Spleen (tissue), 7 donors: ENCODE measurements around the gene AMMECR1L.

DNA sequence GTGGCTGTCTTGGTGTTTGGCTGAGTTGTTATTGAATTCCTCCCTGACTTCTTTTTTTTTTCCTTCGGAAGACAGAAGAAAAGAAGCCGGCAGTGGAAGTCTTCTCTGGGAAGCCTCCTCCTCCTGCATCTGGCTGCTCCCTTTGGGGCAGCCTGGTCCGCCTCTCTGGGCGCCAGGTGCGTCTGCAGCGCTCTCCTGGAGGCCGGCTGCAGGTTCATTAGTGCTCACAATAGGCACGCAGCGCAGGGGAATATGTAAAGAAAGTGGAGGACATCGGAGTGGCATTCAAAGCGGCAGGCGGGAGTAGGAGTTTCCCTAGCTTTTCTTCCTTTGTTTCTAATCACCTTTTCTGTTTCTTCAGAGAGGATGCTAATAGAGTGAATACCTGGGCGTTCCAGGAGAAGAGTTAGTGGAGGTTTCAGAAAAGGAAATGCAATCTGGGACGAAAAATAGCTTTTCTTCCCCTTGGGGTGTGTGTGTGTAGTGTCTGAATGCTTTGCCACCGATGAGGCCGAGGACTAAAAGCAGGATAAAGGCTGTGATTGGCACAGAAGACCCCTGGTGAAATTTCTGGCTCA is 905.9 kb downstream of the TSN start:
- PRO-cap, 4 experiments: no peak in any of the 4 experiments
- RAMPAGE, long total RNA, 4 experiments: no peak in any of the 4 experiments

GRCh38 chr2:126719370-126720294 is 63.7 kb downstream of the GYPC start:
- PRO-cap, 4 experiments: no peak in any of the 4 experiments
- RAMPAGE, long total RNA, 4 experiments: no peak in any of the 4 experiments

DNA sequence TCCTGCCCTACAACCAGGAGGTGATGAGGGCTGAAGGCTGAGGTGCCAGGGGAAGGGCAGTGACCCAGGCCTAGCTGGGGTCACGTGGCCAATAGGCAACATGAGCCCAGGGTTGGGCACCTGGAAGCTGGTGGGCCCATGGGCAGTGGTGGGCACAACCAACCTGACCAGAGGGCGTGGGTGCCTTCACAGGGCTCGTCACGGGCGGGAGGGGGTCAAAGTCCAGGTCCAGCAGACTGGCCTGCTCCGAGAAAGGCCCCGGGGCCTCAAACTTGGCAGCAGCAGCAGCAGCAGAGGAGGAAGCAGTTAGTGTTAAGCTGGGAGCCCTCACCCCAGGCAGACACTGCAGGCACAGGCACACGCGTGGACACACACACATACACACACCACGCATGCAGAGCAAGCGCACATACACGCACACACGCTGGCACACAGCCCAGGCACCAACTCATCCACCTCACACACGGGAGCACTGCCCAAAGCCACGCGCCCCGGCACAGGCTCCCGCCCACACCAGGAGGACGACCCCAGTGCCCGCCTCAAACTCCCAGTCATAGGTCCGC is 53.1 kb downstream of the BIN1 start:
- PRO-cap, 4 experiments: no peak in any of the 4 experiments
- RAMPAGE, long total RNA, 4 experiments: no peak in any of the 4 experiments

- PRO-cap, 4 experiments: peak in 4 of 4 experiments; most common plus-strand start chr2:127080718 (in 4); most common minus-strand start chr2:127081276 (in 4)
- RAMPAGE, long total RNA, 4 experiments: no peak in any of the 4 experiments
Observed at GRCh38 chr2:127080288-127081443, 26.3 kb downstream of the BIN1 start.

DNA sequence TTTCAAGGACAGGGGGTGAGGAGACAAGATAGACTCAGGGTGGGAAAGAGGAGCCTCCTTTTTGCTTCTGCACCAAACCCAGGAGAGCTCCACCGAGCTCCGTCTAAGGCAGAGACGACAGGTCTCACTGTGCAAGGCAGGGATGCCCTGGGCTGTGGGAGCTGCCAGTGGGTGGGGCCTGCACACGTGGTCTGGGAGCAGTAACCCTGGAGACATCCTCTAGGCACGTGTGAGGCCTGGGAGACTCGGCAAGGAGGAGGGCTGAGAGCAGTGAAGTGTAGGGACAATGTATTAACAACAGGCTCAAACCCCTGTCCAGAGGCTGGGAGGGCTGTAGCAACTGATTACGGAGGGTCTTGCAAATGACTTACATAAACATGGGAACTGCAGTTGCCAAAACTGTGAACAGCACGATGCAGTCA is 45.2 kb downstream of the CYP27C1 start:
- PRO-cap, 4 experiments: no peak in any of the 4 experiments
- RAMPAGE, long total RNA, 4 experiments: no peak in any of the 4 experiments

DNA sequence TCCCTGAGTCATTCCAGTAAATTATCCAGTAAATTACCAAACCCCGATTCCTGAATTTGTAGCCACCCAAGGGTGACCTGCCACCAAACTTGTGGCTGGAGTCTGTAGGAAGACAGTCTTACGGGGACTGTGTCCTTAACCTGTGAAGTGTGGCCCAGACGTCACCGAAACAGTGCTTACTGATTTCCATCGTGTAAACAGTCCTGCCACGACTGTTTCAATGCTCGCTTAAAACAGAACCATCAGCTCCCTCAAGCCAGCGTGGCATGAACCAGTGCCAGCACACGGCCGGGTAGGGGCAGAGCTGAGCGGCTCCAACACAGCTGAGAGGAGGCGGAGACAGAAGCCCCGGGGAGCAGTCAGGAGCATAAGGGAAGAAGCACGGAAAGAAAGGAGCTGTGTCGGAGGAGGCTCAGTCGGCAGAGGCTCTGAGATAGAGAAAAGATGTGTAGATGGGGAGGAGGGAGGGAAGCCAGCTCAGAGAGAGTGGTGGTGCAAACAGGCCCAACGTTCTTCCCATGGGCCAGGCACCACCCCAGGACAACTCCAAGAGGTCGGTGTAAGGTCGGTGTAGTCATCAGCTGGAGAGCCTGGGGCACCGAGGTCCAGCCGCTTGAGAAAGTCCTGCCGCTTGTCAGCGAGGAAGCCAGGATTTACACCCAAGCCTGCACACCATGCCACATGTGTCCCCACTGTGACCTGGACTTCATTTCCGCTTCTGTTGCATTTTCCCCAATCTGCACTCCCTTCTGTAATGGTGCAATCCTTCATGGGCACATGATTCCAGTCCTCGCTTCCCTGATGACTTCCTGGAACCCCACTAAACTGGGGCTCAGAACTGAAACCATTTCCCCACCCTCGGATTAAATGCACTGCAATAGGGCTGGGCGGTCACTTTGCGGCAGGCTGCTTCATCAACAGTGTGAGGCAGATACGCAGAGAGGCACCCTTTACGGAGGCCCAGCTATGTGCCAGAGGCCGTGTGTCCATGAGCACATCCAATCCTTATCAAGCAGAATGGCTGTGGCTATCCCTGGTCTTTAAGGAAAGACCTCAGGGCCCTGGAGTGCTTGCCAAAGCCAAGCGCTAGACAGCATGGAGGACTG is 43.6 kb downstream of the CYP27C1 start:
- PRO-cap, 4 experiments: peak in 1 of 4 experiments; most common minus-strand start position 708 of the sequence (in 1)
- RAMPAGE, long total RNA, 4 experiments: no peak in any of the 4 experiments

DNA sequence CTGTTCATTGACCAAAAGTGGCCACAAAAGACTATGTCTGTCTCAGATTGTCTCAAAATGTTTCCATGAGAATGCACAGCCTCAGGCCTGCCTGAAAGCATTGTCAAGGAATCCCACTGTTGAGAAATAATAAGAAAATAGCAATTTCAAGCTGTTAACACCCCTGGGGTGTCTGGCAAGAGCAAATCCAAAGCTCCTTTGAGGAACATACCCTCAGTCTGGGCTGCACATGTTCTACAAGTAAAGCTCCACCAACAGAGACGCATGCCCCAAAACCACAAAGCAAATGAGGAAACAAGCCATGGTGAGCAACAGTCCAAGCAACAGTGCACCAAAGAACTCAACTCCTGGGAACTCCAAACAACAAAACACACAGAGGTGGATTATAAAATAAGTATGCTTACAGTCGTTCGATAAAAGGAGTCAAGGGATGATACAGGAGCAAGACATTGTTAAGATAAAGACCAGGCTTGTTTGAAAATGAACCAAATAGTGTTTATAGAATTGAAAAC is 40.3 kb downstream of the CYP27C1 start:
- PRO-cap, 4 experiments: no peak in any of the 4 experiments
- RAMPAGE, long total RNA, 4 experiments: no peak in any of the 4 experiments

DNA sequence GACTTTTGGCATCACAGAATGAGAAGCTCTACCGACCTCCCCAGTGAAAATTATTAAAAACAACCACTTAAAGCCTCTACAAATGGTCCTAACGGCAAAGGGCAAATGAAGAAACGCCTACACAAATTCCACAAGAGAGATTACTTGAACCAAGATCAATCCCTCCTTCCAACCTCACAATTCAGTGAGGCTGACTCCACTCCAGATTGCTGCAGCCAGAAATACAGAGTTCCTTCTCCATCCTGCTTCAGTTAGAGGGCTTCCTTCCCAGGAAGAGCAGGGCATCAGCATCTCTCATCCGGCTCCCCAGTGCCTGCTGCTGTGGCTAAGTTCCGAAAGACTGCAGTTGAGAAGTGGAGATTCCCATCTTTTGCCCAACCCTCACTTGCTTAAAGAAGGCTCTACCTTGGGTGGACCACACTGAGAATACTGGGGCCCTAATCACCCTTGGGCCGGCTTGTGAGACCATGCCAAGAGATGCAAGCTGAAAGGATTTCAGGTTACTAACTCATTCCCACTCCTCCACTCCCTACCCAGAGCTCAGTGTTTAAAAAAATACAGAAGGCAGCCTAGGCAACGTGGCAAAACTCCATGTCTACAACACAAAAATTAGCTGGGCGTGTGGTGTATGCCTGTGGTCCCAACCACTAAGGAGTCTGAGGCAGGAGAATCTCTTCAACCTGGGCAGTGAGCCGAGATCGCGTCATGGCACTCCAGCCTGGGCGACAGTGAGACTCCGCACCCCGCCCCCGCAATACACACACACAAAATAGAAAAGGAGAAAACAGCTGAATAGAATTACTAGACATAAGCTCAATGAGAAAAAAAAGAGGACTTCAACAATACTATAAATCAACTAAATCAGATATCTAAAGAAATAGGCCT is 10.4 kb downstream of the IWS1 start:
- PRO-cap, 4 experiments: no peak in any of the 4 experiments
- RAMPAGE, long total RNA, 4 experiments: no peak in any of the 4 experiments

- PRO-cap, 4 experiments: peak in 1 of 4 experiments; most common minus-strand start chr2:127628305 (in 1)
- RAMPAGE, long total RNA, 4 experiments: no peak in any of the 4 experiments
Observed at GRCh38 chr2:127627999-127628504, 17.9 kb upstream of the GPR17 start.

DNA sequence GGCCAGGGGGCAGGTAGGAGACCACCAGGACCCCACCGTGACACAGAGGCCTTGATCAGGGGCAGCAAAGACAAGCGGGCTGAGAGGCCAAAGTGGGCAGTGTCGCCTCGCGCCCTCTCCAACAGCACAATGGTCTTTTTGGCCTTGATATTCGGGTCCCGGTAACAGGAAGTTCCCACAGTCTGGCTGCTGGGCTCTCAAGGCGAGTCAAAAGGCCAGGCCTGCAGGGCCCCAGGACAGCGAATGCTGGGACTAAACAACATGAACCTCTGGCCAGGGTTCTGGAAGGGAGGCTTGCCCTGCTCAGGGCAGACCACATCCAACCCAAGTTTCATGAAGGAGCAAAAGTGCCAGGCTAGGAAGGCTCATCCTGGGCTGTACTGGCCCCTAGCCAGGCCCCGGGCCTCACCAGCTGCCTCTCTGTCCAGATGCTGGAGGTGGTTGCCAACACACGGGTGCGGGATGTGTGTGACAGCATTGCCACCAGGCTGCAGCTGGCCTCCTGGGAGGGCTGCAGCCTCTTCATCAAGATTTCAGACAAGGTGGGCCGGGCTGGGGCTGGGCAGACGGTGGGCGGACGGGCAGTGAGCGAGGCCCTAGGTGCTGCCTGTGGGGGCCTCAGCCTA is 12.1 kb upstream of the GPR17 start:
- PRO-cap, 4 experiments: peak in 3 of 4 experiments; most common plus-strand start position 183 of the sequence (in 2); most common minus-strand start position 131 of the sequence (in 3)
- RAMPAGE, long total RNA, 4 experiments: start-site peak on the plus strand in 1 of 4 experiments, centred at position 402 of the sequence, 23 reads per replicate

DNA sequence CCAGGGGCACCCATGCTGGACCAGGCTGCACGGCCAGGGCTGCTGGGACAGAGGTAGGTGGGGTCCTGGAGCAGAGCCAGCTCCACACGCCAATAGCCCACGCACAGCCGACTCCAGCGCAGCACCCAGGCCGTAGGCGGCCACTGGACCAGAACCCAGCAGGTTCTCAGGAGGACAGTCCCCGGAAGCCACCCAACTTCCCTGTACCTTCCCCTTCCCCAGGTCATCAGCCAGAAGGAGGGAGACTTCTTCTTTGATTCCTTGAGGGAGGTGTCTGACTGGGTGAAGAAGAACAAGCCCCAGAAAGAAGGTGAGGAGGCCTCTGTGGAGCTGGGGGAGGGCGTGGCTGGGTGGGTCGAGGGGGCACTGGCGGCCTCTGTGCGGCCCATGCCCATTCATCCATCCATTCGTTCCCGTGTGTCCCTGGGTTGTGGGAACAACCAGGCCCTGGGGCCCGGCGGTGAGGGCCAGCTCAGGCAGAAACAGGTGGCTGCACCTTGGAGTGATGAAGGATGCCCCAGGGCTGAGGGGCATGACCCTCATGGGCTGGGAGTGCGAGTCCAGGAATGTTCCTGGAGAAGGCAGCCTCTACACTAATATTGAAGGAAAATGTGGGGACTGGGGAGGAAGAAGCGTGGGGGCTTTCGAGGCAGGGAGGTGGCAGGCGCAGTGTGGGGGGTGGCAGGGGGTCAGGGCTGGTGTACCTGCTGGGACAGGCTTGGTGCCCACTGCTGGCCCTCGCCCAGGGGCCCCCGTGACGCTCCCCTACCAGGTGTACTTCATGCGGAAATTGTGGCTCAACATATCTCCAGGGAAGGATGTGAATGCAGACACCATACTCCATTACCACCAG is 11.4 kb upstream of the GPR17 start:
- PRO-cap, 4 experiments: no peak in any of the 4 experiments
- RAMPAGE, long total RNA, 4 experiments: start-site peak on the plus strand in 1 of 4 experiments, centred at position 238 of the sequence, 37 reads per replicate

DNA sequence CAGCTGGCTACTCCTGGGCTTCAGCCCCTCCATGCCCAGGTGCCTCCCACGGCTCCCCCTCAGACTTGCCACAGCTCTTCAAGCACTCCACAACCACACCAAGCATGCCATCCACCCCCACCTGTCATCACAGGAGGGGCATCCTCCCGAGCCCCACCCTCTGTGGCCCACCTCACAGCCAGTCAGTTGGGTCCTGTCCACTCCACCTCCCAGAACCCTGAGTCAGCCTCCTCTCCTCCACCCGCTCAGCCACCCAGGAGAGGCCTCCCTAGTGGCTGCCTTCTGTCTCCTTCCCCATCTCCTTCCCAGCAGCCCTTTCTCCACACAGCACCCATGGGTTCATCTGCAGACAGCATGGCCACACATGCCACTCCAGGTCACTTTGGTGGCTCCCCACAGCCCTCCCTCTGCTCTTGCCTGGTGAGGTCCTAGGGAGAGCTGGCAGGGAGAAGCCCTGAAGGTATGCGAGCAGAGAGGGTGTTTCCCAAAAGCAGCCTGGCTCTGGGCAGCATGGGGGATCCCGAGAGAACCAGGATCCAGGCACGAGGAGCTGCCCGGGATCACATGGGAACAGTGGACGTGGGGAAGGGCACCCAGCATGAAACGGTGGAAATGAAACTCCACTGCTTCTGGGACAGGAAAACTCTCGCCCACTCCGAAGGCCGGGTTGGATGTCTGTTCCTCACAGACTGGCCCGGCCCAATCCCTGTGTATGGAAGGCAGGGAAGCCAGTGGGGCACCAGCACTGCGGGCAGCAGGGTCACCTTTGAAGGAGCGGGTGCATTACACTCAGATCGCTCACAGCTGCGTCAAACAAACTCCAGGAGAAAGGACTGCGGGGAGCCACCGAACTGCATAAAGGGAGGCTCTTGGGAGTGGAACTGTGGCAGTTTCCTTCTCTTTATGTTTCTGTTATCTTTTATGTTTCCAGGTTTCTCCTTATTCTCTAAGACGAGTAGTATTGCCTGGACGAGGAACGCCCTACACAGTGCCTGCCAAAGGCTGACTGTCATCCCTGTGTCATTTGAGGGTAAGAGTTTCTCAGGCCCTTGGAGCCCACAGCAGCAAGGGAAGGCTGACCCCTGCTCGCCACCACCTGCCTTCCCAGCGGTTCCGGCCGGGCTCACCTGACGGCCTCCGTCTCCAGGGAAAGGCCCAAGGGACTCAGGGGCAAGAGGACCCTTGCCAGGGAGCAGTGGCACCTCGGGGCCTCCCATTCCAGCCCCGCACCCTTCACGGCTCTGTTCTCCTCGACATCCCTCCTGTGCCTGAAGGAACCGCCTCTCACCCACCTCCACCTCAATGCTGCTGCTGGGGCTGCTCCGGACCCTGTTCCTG is 2.5 kb downstream of the LIMS2 start:
- PRO-cap, 4 experiments: peak in 4 of 4 experiments; most common plus-strand start position 731 of the sequence (in 4); most common minus-strand start position 572 of the sequence (in 2)
- RAMPAGE, long total RNA, 4 experiments: start-site peak on the plus strand in 3 of 4 experiments, centred at positions 722 to 760 of the sequence, 5 to 13 reads per replicate

- PRO-cap, 4 experiments: no peak in any of the 4 experiments
- RAMPAGE, long total RNA, 4 experiments: no peak in any of the 4 experiments
Observed at GRCh38 chr2:127678897-127679340, 3.6 kb upstream of the LIMS2 start.

DNA sequence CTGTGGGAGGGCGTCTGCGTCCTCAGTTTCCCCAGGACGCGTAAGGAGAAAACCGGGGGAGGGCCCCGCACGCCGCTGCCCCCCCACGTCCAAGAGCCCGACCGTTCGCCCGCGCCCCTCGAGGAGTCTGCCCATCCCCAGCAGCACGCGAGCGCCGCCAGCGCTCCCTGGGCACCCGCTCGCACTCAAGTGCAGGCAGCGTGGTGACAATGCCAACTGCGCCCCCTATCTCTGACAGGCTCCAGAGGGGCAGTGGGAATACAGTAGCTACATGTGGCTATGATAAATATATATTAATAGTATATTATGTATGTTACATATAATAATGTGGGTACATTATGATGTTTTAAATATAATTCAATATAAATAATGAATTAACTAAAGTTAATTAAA is 5.6 kb upstream of the SFT2D3 start:
- PRO-cap, 4 experiments: peak in 2 of 4 experiments; most common minus-strand start position 129 of the sequence (in 2)
- RAMPAGE, long total RNA, 4 experiments: no peak in any of the 4 experiments

DNA sequence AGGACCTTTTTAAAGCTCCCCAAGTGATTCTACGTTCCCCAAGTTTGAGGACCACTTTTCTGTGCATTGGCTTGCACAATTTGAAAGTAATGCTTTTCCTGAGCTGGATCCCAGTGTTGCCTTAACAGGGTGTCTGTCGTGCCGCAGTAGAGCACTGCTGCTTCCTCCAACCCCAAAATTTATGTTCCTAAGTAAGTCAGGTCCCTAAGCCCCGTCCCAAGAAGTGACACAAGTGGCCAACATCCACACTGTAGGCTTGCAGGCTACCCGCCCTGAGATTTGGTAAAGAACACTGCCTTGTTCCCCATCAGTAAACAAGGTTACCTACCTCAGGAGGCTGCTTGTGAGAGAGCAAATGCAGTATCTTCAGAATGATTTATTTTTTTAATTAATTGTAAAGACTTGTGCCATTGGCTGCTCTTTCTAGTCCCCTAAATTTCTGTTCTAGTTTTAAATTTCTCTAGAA is 2.0 kb downstream of the SFT2D3 start:
- PRO-cap, 4 experiments: peak in 1 of 4 experiments; most common plus-strand start position 224 of the sequence (in 1)
- RAMPAGE, long total RNA, 4 experiments: no peak in any of the 4 experiments

DNA sequence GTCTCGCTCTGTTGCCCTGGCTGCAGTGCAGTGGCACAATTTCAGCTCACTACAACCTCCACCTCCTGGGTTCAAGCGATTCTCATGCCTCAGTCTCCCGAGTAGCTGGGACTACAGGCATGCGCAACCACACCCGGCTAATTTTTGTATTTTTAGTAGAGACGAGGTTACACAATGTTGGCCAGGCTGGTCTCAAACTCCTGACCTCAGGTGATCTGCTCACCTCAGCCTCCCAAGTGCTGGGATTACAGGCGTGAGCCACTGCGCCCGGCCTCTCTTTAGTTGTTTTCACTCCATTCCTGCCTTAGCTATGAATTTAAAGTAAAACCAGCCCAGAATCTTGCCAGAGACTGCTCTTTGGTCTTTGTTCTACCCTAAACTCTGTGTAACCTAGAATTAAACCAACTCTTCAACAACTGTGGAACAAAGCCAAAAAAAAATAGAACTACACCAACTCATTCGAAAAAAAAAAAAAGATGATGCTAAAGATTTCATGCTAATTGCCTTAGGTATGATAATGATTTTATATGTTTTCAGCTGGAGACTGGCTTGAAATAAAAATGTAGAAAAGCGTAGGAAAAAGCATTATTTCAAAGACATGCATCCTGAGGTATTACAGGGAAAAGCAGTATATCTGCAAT is 4.6 kb downstream of the WDR33 start:
- PRO-cap, 4 experiments: no peak in any of the 4 experiments
- RAMPAGE, long total RNA, 4 experiments: no peak in any of the 4 experiments

- PRO-cap, 4 experiments: no peak in any of the 4 experiments
- RAMPAGE, long total RNA, 4 experiments: no peak in any of the 4 experiments
Observed at GRCh38 chr2:127843015-127843492, 14.9 kb downstream of the POLR2D start.

GRCh38 chr2:127885731-127886611 is at the start of gene AMMECR1L:
TSS of gene AMMECR1L (minus strand) at chr2:127885956.
- PRO-cap, 4 experiments: peak in 4 of 4 experiments; most common plus-strand start chr2:127885962 (in 4); most common minus-strand start chr2:127886414 (in 3)
- RAMPAGE, long total RNA, 4 experiments: start-site peak on the plus strand in 1 of 4 experiments, at chr2:127885958-127886038 at its widest, 10 reads per replicate; start-site peak on the minus strand in 1 of 4 experiments, at chr2:127885908-127885929 at its widest, 57 reads per replicate

GRCh38 chr2:128026596-128027439 is 1.0 kb downstream of the SAP130 start:
- PRO-cap, 4 experiments: peak in 4 of 4 experiments; most common minus-strand start chr2:128027306 (in 4)
- RAMPAGE, long total RNA, 4 experiments: start-site peak on the minus strand in 1 of 4 experiments, at chr2:128027061-128027181 at its widest, 5 reads per replicate

- PRO-cap, 4 experiments: no peak in any of the 4 experiments
- RAMPAGE, long total RNA, 4 experiments: no peak in any of the 4 experiments
Observed at GRCh38 chr2:128189477-128190070, 98.6 kb downstream of the UGGT1 start.